Heart right ventricle (tissue), 2 donors: ENCODE data around the genes EHF and APIP.

GRCh38 chr11:34243590-34244068, 114.2 kb downstream of the ABTB2 start:
- PRO-cap, 2 experiments = no peak in any of the 2 experiments

- PRO-cap, 2 experiments = no peak in any of the 2 experiments
Measured at GRCh38 chr11:34313098-34313370, 44.8 kb downstream of the ABTB2 start.

- PRO-cap, 2 experiments = no peak in any of the 2 experiments
Measured at GRCh38 chr11:34345258-34345748, 12.5 kb downstream of the ABTB2 start.

- PRO-cap, 2 experiments = peak in 1 of 2 experiments; most common plus-strand start chr11:34357143 (in 1)
Measured at GRCh38 chr11:34356350-34357337, 1.2 kb downstream of the ABTB2 start.

DNA sequence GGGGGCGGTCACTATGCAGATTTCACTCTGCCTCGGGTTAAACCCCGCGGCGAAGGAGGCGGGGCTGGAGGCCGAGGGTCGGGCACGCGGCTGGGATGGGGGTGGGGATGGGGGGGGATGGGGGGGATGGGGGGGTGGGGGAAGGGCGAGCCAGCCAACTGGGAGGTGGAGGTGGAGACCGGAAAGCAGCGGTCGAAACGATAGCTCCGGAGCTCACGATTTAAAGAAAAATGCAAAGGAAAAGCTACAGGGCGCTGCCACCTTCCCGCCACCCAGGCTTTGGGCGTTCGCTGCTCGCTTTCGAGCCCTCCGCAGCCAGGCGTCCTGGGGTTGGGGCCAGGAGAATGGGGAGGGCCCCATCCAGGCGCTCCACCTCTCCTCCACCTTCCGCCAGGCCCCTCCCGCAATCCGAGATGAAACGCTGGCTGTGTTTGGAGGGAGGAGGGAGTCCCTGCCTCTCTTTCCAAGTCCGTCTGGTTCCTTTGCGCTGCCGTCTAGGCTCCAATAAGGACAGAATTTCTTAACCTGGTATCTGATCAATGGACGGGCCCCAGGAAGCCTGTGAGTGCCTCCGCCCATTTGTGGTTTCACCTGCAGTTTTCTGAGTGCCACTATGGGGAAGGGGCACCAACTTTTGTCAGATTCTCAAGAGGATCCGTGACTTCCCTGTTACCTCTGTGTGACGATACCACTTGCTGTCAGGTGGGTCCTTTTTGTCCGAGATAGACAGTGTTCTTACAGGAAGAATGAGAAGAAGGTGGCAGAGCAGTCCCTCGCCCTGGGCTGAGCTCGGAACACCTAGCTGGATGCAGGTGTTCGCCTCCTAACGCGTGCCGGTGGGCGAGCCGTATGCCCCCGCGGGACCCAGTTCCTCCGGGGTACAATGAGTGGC, 561 bp upstream of the ABTB2 start:
- PRO-cap, 2 experiments = peak in 1 of 2 experiments; most common plus-strand start position 67 of the sequence (in 1)

DNA sequence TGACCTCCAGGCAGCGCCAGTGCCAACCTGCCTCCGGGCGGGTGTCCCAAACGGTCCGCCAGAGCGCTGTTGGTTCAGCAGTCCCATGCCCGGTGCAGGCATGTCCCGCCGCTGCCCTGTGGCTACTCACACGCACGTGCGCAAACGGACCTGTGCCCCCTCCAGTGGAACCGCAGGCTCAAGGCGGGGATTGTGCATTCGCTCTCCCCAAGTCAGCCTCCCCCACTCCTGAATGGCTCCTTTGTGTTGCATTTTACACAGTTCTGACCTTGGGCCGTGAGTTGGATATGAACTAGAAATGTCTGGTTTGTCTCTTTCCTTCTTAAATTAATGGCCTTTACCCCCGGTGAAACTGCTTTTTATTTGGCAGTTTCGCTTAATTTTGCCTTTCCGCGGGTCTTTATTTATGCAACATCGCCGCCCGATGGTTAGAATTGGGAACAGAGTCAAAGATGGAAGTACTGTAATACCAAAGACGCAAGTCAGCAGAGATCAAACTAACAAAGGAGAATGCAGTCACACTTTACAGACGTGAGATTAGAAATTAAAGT, 1.3 kb upstream of the ABTB2 start:
- PRO-cap, 2 experiments = no peak in any of the 2 experiments

GRCh38 chr11:34601884-34602517, 18.9 kb upstream of the EHF start:
- PRO-cap, 2 experiments = no peak in any of the 2 experiments

GRCh38 chr11:34620652-34621818, at the start of gene EHF:
Gene EHF (plus strand): TSS chr11:34621093.
- PRO-cap, 2 experiments = no peak in any of the 2 experiments

GRCh38 chr11:34630357-34630611, 9.4 kb downstream of the EHF start:
- PRO-cap, 2 experiments = no peak in any of the 2 experiments

- PRO-cap, 2 experiments = no peak in any of the 2 experiments
Measured at GRCh38 chr11:34634679-34635207, 13.8 kb downstream of the EHF start.

- PRO-cap, 2 experiments = no peak in any of the 2 experiments
Measured at GRCh38 chr11:34639686-34640782, 19.1 kb downstream of the EHF start.

DNA sequence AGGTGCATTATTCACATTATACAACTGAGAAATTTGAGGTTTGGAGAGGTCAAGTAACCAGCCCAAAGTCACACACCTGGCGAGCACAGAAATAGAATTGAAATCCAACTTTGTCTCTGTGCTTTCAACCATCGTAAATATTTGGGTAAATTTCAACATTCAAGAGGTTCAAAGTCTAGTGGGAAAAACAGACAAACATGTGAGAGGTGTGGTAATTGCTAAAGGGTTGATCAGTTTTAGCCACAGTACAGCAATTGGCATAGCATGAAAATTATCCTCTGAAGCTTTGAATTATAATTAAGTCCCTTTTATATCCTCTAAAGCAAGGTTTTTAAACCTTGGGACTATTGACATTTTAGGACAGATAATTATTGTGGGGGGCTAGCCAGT, 131.6 kb downstream of the APIP start:
- PRO-cap, 2 experiments = no peak in any of the 2 experiments

DNA sequence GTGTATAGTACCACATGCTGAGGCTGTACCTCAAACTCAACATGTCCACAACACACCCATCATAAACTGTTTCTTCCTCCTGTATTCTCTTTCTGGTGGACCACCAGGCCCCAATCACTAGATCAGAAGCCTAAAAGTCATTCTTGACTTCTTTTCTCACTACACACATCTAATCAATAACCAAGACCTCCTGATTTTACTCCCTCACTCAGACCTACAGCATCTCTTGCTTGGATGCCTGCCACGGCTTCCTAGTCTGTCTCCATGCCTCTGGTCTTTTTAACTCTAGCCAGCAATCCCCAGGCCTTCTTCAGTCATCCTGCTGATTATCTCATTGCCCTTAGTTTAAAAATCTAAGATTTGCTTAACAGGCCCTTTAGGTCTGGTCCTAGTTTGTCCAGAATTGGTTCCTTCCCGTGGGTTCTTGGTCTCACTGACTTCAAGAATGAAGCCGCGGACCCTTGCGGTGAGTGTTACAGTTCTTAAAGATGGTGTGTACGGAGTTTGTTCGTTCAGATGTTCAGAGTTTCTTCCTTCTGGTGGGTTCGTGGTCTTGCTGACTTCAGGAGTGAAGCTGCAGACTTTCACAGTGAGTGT, 3.2 kb downstream of the APIP start:
- PRO-cap, 2 experiments = no peak in any of the 2 experiments

DNA sequence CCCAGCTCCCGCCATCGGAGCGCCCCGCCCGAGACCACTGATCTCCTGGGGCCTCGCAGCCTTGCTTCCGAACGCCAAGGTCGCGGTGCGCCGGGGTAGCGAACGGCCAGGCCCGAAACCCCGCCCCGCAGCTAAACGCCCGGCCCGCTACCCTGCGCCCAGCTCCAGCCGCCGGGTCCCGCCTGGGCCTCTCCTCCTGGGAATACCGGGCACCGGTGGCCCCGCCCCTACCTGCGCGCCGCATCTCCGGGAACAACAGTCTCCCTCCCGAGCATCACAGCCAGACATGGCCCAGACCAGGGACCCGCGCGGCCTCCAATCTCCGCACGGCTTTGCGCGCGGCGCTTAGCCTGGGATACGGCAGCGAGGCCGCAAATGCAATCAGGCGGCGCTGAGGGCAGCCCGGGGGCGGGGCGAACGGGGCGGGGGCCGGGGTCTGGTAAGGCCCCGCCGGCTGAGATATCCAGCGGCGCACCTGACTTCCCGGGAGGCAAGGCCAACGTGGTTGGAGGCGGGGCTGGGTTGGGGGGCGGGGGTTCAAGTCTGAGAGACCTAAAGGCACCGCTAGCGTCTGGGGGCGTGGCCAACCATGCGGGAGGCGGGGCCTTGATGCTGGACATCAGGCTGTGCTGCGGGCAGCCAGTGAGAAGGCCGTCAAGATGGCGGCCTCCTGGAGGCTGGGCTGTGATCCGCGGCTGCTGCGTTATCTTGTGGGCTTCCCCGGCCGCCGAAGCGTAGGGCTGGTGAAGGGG, at the start of gene APIP:
Gene APIP, minus strand, starts transcription at position 383 of the 752 bp plus-strand sequence.
- PRO-cap, 2 experiments = peak in 2 of 2 experiments; most common plus-strand start position 645 of the sequence (in 2); most common minus-strand start position 39 of the sequence (in 1)

DNA sequence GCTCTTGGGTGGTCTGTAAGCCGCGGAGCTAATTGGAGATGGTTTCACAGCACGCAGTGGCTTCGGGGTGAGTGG, 168 bp downstream of the PDHX start:
- PRO-cap, 2 experiments = no peak in any of the 2 experiments

GRCh38 chr11:35077507-35078677, 61.1 kb upstream of the CD44 start:
- PRO-cap, 2 experiments = no peak in any of the 2 experiments

GRCh38 chr11:35142371-35143329, 3.7 kb downstream of the CD44 start:
- PRO-cap, 2 experiments = no peak in any of the 2 experiments

DNA sequence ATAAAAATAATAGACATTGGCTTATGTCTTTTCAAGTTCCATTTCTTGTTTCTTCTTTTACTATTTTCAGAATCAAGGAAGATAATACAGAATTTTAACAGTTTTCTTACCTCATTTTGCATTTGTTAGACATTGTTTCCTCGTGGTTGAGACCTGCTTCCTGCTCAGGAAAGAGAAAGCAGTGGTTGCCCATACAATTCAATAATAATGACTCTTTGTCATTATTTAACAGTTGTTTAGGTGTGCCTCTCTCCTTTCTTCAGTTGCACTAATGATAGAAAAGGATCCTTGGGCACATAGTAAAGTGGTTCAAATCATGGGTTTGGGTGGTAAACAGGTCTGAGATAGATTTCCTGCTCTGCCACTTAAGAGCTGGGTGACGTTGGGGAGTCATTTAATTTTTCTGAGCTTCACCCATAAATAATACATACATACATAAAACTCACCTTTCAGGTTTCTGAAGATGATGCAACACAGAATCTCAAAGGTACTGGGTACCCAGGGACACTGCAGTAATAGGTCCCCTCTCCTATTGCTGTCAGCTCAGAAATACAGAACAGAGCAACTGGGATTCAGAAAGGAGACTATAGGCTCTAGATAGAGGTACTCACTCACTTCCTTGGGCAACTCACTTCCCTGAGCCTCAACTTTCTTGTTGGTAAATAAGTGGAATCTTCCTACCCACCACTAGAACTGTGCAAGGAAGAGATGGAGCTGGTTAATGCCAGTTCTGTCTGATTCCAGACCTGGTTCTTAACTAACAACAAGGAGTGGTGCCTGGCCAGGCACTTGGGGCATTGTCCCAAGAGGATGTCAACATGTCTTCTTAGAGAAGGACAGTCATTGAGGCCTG, 34.8 kb downstream of the CD44 start:
- PRO-cap, 2 experiments = no peak in any of the 2 experiments

DNA sequence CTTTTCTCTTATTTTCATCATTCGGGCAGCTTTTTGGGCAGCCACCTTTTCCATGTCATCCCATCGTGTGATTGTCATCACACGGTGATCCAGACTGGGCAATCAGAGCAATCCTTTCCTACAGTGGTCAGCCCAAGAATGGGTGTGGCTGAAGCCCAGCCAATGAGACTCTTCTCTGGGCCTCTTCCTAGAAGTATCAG, 38.3 kb downstream of the SLC1A2 start:
- PRO-cap, 2 experiments = peak in 2 of 2 experiments; most common minus-strand start position 86 of the sequence (in 1)

GRCh38 chr11:35524446-35524824, 981 bp downstream of the PAMR1 start:
- PRO-cap, 2 experiments = no peak in any of the 2 experiments